ENCODE measurements around a stretch of chr4.

DNA sequence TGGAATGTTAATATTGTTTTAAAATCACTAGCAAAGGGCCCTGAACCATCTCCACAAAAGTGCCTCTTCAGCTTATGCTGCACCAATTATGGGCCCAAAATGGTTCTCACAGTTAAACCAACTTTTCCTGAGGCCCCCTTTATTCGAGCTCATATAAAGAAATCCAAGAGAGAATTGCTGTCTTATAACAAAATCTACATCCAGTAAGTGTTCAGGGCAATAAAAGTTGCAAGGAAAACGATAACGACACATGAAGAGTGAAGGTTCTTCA, 885 bp downstream of the FBXL5 start:
- PRO-cap, result no peak

DNA sequence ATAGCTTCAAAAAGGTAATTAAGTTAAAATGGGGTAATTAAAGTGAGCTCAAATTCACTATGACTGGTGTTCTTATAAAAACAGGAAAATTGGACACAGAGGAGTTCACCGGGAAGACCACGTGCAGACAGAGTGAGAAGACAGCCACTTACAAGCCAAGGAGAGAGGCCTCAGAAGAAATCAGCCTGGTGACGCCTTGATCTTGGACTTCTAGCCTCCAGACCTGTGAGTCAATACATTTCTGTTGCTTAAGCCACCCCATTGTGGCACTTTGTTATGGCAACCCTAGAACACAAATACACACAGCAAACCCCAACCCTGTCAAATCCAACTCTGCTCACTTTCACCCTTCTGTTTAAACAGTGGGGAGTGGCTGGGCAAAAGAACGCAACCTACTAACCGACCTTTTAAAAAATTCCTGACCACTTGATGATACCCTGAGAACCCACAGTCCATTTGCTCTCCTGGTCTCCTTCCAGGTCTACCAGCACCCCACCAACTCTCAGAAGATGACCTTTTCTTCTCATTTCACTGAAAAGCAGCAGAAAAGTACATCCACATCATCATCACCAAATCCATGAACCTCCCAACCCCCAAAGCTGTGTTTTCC, 4.0 kb upstream of the CD38 start:
- PRO-cap, result no peak

GRCh38 chr4:15809537-15809759, 31.3 kb downstream of the CD38 start:
- PRO-cap, result no peak

DNA sequence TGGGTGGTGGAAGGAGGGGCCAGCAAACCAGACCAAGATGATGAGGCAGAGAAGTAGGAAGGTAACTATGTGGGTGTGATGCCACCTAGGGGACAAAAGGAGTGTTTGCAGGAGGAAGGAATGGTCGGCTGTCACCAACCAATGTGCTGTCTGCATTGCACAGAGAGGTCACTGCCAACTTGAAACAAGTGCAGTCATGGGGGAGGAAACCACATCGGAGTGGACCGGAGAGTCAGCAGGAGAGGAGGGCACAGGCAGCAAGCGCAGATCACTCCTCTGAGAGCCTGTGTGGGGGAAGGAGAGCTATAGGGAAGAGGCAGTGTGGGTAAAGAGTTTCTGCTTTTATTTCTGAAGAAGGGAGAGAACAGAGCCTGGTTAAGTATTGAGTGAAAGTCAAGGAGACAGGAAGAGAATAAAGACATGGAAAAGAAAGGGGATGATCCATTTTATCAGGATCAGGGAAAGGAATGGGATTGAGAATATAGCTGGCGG, 38.6 kb upstream of the FGFBP2 start:
- PRO-cap, result no peak

DNA sequence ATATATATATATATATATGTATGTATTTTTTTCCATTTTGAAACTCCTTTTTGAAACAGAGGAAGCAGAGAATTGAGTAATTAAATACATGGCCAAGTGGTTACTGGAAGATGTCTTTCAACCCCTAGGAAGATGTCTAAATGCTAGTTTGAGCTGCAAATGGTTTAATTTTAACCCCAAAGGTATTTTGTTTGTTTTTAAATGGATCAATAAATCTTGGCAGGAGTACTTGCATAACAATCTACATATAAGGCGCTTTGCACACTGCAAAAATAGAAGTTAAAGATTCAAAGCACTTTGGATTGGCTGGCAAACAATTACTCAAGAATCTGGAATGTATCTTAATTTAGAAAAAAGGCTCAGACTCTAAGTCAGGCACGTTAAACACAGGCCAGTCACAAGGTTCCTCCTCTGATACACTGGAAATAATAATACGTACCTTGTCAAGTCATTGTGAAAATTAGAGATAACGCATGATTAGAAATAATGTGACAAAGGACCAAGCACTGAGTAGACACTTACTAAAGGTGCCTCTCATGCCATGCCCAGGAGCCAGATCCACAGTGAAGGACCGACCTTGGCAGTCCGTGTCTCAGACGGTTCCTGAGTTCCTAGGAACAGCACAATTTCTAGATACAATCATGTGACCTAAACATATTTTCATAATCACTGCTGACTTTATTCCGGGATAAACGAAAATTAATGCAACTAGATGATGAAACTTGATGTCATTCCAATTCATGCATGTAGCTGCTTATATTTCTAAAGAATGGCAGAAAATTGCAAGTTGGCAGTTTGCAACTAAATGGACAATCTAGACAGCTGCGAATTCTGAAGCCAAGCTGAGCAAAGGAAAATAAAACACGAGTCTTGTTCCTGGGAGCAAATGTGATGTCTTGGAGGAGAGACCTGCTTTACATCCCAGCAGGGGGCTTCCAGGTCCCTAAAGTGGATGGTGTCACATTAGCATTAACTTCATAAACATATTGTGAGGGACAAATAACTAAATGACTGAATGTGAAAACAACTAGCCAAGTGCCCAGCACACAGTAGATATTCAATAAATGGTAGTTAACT, 49.6 kb downstream of the PROM1 start:
- PRO-cap, result no peak

GRCh38 chr4:16142675-16143272, 59.0 kb upstream of the PROM1 start:
- PRO-cap, result no peak

GRCh38 chr4:16212339-16213050, 13.8 kb downstream of the TAPT1 start:
- PRO-cap, result no peak

- PRO-cap, result unidirectional peak, plus-strand start at chr4:16225397
Measured at GRCh38 chr4:16225089-16225583, 1.1 kb downstream of the TAPT1 start.

DNA sequence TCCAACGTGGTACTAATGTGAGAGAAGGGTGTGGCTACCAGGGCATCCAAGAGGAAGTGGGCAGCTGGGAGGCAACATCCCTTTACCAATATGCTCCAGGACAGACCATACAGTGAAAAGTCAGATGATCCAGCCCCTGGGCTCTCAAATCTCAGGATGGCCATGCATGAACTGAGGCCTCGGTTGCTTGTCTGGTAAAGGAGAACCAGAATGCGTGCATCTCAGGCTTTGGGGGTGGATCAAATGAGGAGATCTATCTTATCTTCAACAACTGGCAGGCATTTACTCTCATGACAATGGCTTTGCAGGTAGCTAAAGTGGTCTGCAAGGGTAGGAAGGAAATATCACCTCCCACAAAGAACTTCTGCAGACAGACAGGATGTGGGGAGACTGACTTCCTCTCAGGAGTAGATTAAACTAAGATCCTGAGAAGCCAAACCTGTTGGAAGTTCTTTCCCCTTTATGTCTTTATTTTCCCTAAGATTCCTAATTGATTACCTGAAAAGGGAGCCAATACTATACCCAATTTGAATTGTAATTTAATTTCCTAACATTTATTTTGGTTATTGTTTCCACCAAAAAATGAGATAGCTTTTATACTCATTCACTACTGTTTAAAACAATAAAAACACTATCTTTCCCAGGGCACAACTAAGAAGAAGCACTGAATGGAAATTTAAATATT, 7.8 kb downstream of the LDB2 start:
- PRO-cap, result no peak

DNA sequence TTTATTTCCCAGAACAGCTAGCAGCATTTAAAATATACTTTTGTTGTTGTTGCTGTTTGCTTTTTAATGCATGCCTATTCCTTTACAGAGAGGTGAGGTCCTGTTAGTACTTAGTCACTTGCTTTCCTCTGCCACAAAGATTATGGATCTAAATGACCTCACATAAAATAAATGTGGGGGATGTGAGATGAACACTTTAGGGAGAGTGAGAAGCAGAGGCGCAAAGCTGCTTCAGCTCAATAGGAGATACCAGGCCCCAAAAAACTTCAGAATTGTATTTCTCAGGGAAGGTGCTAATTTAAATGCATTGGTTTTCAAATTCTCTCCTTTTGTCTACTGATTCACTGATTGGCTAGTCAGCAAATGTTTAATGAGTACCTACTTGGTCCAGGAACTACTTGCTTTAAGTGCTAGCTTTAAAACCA, 4.0 kb downstream of the LDB2 start:
- PRO-cap, result no peak

DNA sequence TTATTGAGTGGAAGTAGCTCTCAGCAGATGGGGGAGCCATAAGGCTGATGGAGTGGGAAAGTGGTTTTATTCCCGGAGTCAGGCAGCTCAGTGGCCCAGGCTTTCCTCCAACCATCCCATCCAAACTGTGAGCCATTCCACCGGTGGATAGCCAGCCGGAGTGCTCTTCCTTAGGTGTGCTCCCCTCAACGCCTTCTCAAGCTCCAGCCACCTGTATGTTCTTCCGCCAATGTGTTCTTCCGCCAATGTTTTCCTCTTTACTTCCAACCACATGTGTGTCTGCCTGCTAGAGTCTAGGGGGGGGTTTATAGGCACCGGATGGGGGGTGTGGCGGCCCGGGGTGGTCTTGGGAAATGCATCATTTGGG, 74.7 kb downstream of the QDPR start:
- PRO-cap, result no peak

DNA sequence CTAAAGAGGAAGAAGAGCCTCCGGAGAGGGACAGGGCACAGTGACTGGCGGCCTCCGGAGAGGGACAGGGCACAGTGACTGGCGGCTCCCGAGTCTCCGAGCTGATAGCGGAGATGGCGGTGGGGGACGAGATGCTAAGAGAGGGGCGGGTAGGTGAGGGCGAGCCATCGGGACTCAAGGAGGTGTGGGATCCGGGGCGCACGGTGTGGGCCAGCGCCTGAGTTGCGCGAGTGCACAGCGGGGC, 263 bp upstream of the FAM184B start:
- PRO-cap, result no peak

- PRO-cap, result no peak
Measured at GRCh38 chr4:18688413-18688742, 666.8 kb upstream of the LCORL start.

DNA sequence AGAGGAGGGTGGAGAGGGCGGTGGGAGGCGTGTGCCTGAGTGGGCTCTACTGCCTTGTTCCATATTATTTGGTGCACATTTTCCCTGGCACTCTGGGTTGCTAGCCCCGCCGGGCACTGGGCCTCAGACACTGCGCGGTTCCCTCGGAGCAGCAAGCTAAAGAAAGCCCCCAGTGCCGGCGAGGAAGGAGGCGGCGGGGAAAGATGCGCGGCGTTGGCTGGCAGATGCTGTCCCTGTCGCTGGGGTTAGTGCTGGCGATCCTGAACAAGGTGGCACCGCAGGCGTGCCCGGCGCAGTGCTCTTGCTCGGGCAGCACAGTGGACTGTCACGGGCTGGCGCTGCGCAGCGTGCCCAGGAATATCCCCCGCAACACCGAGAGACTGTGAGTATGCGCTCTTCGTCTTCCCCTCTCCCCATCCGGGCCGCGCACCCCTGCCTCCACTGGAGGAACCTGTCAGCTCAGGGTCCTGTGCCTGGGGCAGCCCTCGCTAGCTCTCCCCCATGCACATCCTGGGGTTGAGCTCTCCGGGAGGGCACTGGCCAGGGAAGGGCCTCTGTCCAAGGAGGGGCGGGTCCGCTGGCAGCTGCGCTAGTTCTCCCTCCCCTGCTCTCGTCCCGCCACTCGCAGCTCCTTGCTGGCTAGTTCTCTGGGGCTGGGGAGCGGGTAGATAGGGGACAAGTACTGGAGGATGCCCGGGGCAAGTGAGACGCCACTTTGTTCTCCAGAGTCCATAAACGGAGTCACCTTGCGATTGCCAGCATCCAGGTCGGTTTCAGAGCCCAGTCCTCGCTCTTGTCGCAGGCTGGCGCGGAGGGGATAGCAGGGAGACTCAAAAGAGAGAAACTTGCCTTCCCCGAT, 2.1 kb downstream of the SLIT2 start:
- PRO-cap, result bidirectional peak, plus-strand start at position 642 of the sequence, minus-strand start at position 538 of the sequence

- PRO-cap, result no peak
Measured at GRCh38 chr4:20266543-20266694, 14.7 kb downstream of the SLIT2 start.

- PRO-cap, result bidirectional peak, plus-strand start at chr4:20266958, minus-strand start at chr4:20266941
Measured at GRCh38 chr4:20266695-20267167, 15.0 kb downstream of the SLIT2 start.

DNA sequence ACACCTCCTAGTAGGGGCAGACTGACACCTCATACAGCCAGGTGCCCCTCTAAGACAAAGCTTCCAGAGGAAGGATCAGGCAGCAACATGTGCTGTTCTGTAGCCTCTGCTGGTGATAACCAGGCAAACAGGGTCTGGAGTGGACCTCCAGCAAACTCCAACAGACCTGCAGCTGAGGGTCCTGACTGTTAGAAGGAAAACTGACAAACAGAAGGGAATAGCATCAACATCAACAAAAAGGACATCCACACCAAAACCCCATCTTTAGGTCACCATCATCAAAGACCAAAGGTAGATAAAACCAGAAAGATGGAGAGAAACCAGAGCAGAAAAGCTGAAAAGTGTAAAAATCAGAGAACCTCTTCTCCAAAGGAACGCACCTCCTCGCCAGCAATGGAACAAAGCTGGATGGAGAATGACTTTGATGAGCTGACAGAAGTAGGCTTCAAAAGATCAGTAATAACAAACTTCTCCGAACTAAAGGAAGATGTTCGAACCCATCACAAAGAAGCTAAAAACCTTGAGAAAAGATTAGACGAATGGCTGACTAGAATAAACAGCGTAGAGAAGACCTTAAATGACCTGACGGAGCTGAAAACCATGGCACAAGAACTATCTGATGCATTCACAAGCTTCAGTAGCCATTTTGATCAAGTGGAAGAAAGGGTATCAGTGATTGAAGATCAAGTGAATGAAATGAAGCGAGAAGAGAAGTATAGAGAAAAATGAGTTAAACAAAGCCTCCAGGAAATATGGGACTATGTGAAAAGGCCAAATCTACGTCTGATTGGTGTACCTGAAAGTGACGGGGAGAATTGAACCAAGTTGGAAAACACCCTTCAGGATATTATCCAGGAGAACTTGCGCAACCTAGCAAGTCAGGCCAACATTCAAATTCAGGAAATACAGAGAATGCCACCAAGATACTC, 39.3 kb downstream of the PACRGL start:
- PRO-cap, result no peak

DNA sequence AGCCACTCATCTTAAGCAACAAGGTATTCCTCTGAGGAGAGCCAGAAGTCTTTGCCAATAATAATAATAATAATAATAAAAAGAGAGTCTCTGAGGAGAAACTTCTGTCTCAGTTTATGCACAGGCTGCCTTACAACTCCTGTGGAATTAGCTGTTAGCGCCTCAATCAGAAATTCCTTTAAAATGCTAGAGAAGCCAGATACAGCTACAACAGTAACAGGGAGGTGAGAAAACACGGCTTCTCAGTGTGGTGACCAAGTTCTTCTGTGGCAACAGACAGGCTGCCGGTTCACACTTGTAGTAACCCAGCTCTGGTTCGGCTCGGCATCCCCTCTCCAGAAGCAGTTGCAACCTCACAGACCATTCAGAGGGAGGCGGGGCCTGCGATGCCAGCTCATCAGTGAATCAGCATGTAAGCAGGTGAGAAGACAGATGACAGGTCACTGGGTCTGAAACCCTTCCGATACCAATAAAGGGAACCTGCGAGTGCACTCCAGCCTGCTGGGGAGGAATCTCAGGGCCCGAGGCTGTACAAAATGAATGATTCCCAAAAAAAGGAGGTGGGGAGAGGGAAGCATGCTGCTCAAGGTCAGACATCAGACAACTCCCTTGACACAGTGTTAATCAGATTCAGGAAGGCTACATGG, 251.0 kb downstream of the KCNIP4 start:
- PRO-cap, result no peak

GRCh38 chr4:22500144-22500810, 15.6 kb downstream of the ADGRA3 start:
- PRO-cap, result no peak

GRCh38 chr4:22599108-22600173, 83.6 kb upstream of the ADGRA3 start:
- PRO-cap, result unidirectional peak, plus-strand start at chr4:22599487; bidirectional peak, plus-strand start at chr4:22599750, minus-strand start at chr4:22599749

Measured in bile duct (tissue), 1 donor.